ENCODE measurements around a stretch of chr6.

DNA sequence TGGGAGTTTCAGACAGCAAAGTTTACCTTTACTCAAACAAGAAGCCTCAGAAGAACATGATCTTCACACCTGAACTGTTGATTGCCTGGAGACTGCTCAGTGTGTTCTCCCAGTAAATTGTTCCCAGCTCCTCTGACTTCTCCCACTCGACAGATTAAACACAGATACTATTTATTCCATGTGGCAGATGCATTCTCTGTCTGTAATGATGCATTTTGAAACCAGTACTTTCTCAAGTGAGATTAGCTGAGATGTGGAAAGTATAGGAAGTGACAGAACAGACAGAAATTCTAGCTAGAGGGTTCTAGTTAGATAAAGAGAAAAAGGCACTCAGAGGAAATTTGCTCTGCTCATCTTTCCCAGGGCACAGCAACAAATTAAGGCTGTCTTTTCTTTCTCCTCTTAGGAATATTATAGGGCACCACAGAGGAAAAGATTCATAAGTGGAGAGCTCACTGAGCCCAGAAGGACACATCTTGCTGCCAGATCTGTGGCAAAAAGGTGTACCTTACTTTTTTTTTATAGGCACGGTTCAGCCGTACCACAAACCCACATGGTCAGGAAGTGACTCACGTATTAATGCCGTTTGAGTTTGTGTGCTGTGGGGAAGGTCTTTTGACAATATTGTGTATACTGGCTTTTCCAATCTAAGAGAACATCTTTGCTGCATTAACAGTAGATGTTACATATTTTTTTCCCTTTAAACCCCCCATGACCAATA, 28.2 kb downstream of the PAQR8 start:
- PRO-cap: no peak
CAGE:
- cytosol, long polyA minus RNA: no peak
- cytosol, long polyA plus RNA: no peak
- long polyA plus RNA: no peak
- nucleus, long polyA minus RNA: no peak
- nucleus, long polyA plus RNA: no peak

- PRO-cap: unidirectional peak, minus-strand start at chr6:52504900
CAGE:
- cytosol, long polyA minus RNA: no peak
- cytosol, long polyA plus RNA: no peak
- long polyA plus RNA: no peak
- nucleus, long polyA minus RNA: no peak
- nucleus, long polyA plus RNA: no peak
Measured at GRCh38 chr6:52504135-52505155, 72.4 kb downstream of the TRAM2 start.

GRCh38 chr6:52511959-52512696, 64.7 kb downstream of the TRAM2 start:
- PRO-cap: bidirectional peak, plus-strand start at chr6:52512471, minus-strand start at chr6:52512374
CAGE:
- cytosol, long polyA minus RNA: no peak
- cytosol, long polyA plus RNA: no peak
- long polyA plus RNA: no peak
- nucleus, long polyA minus RNA: no peak
- nucleus, long polyA plus RNA: no peak

GRCh38 chr6:52517343-52518467, 59.2 kb downstream of the TRAM2 start:
- PRO-cap: unidirectional peak, plus-strand start at chr6:52517789; unidirectional peak, plus-strand start at chr6:52517893; bidirectional peak, plus-strand start at chr6:52518066, minus-strand start at chr6:52518074
CAGE:
- cytosol, long polyA minus RNA: no peak
- cytosol, long polyA plus RNA: no peak
- long polyA plus RNA: no peak
- nucleus, long polyA minus RNA: start-site peak on the plus strand at chr6:52517787-52517794, 13 reads
- nucleus, long polyA plus RNA: no peak

DNA sequence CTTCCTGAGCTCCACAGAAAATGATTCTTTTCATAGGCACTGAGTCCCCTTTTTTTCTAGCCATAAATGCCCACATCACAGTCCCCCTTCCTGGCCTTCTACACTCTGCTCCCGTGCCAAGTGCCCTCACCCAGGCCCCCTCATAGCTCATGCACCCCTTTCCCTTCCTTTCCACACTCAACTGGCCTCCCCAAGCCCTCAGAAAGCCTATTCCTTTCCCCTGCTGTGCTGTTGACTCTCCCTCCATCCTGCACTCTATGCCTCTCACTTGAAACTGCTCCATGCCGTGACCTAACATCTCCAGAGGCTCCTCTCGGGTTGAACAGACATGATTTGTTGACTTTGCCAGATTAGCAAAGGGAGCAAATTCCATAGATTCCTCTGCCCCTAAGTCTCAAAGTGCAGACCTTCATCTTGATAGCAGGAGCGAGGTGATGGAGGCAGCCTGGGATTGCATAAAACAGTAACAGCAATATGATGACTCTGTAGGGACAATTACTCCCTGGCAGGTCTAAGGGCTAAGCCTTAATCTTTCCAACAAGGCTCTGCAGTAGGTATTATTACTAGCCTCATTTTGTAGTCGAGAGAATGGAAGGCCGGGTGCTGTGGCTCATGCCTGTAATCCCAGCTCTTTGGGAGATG, 12.2 kb upstream of the TRAM2 start:
- PRO-cap: no peak
CAGE:
- cytosol, long polyA minus RNA: no peak
- cytosol, long polyA plus RNA: no peak
- long polyA plus RNA: no peak
- nucleus, long polyA minus RNA: no peak
- nucleus, long polyA plus RNA: no peak

- PRO-cap: no peak
CAGE:
- cytosol, long polyA minus RNA: no peak
- cytosol, long polyA plus RNA: no peak
- long polyA plus RNA: no peak
- nucleus, long polyA minus RNA: no peak
- nucleus, long polyA plus RNA: no peak
Measured at GRCh38 chr6:52609973-52610362, 33.1 kb upstream of the TRAM2 start.

- PRO-cap: no peak
CAGE:
- cytosol, long polyA minus RNA: no peak
- cytosol, long polyA plus RNA: no peak
- long polyA plus RNA: no peak
- nucleus, long polyA minus RNA: no peak
- nucleus, long polyA plus RNA: no peak
Measured at GRCh38 chr6:52788328-52788806, 15.2 kb downstream of the GSTA1 start.

- PRO-cap: no peak
CAGE:
- cytosol, long polyA minus RNA: no peak
- cytosol, long polyA plus RNA: no peak
- long polyA plus RNA: no peak
- nucleus, long polyA minus RNA: no peak
- nucleus, long polyA plus RNA: no peak
Measured at GRCh38 chr6:53128580-53129296, 19.9 kb downstream of the GCM1 start.

DNA sequence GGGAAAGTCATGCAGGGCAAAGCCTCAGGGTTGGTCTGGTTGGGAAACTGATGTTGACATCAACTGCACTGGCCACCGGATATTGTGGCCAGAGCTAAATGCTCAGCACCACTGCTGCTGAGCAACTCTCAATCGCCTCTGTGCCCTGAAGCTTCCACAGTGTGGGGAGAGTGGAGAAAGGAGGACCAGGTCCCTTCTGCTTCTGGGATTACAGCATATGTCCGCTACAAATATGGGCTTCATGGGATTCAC, 93.4 kb upstream of the GCM1 start:
- PRO-cap: no peak
CAGE:
- cytosol, long polyA minus RNA: no peak
- cytosol, long polyA plus RNA: no peak
- long polyA plus RNA: no peak
- nucleus, long polyA minus RNA: no peak
- nucleus, long polyA plus RNA: no peak

- PRO-cap: no peak
CAGE:
- cytosol, long polyA minus RNA: start-site peak on the minus strand at chr6:53268349-53268428, 71 reads; start-site peak on the minus strand at chr6:53268891-53268912, 48 reads
- cytosol, long polyA plus RNA: no peak
- long polyA plus RNA: no peak
- nucleus, long polyA minus RNA: no peak
- nucleus, long polyA plus RNA: no peak
Measured at GRCh38 chr6:53268155-53269176, 80.3 kb downstream of the ELOVL5 start.

GRCh38 chr6:53287756-53288280, 60.9 kb downstream of the ELOVL5 start:
- PRO-cap: no peak
CAGE:
- cytosol, long polyA minus RNA: no peak
- cytosol, long polyA plus RNA: no peak
- long polyA plus RNA: no peak
- nucleus, long polyA minus RNA: no peak
- nucleus, long polyA plus RNA: no peak

- PRO-cap: bidirectional peak, plus-strand start at chr6:53301280, minus-strand start at chr6:53301235
CAGE:
- cytosol, long polyA minus RNA: no peak
- cytosol, long polyA plus RNA: no peak
- long polyA plus RNA: no peak
- nucleus, long polyA minus RNA: start-site peak on the plus strand at chr6:53301287-53301390, 6 reads
- nucleus, long polyA plus RNA: no peak
Measured at GRCh38 chr6:53300457-53301663, 47.9 kb downstream of the ELOVL5 start.

- PRO-cap: bidirectional peak, plus-strand start at chr6:53348186, minus-strand start at chr6:53348047
CAGE:
- cytosol, long polyA minus RNA: no peak
- cytosol, long polyA plus RNA: no peak
- long polyA plus RNA: no peak
- nucleus, long polyA minus RNA: no peak
- nucleus, long polyA plus RNA: no peak
Measured at GRCh38 chr6:53347737-53348664, 749 bp downstream of the ELOVL5 start.

DNA sequence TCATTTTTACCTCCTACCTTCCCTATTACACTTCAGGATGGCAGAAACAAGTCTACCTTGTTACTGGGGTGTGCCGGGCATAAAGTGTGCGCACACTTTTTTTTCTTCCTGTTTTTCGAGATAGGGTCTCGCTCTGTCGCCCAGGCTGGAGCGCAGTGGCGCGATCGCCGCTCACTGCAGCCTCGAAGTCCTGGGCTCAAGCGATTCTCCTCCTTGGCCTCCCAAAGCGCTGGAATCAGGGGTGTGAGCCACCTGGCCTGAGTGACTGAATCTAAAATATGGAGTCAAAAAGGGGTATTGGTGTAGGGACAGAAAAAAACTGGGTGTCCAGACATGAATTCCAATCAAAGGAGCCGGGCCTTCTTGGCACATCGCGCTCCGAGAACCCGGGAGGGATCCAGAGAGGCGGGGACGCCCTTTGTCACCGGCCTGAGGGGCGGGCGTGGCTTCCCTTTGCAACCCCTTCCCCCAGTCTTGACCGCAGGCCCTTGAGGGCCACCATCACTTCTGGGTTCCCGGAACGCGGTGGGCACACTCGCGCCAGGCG, 10.0 kb upstream of the ELOVL5 start:
- PRO-cap: unidirectional peak, plus-strand start at position 150 of the sequence; bidirectional peak, plus-strand start at position 381 of the sequence, minus-strand start at position 393 of the sequence
CAGE:
- cytosol, long polyA minus RNA: no peak
- cytosol, long polyA plus RNA: no peak
- long polyA plus RNA: no peak
- nucleus, long polyA minus RNA: no peak
- nucleus, long polyA plus RNA: no peak

GRCh38 chr6:53508436-53509018, 36.4 kb downstream of the GCLC start:
- PRO-cap: no peak
CAGE:
- cytosol, long polyA minus RNA: no peak
- cytosol, long polyA plus RNA: no peak
- long polyA plus RNA: no peak
- nucleus, long polyA minus RNA: no peak
- nucleus, long polyA plus RNA: no peak

DNA sequence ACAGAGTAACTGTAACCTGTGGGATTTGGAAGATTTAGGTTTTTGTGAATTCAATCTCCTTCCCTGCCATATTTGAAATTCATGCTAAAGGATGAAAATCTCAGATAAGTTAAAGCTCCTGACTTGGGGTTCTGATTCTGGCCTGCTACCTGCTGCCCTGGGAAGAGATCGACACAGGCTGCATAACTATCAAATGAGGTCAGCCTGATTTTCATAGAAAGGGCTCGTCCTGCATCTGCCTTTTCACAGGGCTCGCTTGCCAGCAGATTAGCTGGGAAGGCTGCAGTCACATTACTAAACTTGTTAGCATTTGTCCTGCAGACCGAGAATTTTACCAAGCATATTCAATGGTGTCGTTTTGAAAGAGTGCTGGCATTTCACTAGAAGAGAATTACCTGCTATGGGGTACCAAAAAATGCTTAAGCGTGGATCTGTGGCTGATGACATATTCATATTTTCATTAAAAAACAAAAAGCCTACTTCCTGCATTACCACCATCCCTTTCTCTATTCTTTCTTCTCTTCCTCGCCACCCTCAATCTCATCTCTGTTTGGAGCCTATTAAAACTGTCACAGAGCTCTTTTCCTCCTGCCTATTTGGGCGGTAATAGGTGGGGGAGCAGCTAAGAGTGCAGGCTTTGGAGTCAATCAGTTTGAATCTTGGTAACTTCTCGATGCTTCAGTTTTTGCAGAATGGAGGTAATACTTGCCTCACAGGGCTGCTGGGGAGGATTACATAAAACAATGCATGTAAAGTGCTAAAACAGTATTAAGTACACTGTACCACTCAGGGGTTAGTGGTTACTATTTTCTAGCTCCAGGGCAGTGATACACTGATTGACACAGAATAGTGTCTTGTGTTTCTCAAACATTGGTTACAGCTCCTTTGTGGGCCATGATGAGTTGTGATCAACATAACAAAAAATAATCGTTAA, 14.3 kb downstream of the GCLC start:
- PRO-cap: no peak
CAGE:
- cytosol, long polyA minus RNA: no peak
- cytosol, long polyA plus RNA: no peak
- long polyA plus RNA: no peak
- nucleus, long polyA minus RNA: no peak
- nucleus, long polyA plus RNA: no peak

- PRO-cap: no peak
CAGE:
- cytosol, long polyA minus RNA: no peak
- cytosol, long polyA plus RNA: no peak
- long polyA plus RNA: no peak
- nucleus, long polyA minus RNA: no peak
- nucleus, long polyA plus RNA: no peak
Measured at GRCh38 chr6:53543470-53544087, 1.3 kb downstream of the GCLC start.

- PRO-cap: no peak
CAGE:
- cytosol, long polyA minus RNA: no peak
- cytosol, long polyA plus RNA: no peak
- long polyA plus RNA: no peak
- nucleus, long polyA minus RNA: no peak
- nucleus, long polyA plus RNA: no peak
Measured at GRCh38 chr6:53616845-53617446, 48.6 kb downstream of the KLHL31 start.

DNA sequence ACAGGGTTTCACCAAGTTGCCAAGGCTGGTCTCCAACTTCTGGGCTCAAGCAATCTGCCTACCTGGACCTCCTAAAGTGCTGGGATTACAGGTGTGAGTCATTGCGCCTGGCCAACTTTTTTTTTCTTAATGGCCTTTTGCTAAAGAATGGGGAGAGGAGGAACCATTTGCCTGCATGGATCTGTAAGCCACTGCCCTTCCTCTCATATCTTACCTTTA, 32.0 kb downstream of the KLHL31 start:
- PRO-cap: no peak
CAGE:
- cytosol, long polyA minus RNA: no peak
- cytosol, long polyA plus RNA: no peak
- long polyA plus RNA: no peak
- nucleus, long polyA minus RNA: no peak
- nucleus, long polyA plus RNA: no peak

GRCh38 chr6:53735036-53735389, 59.8 kb upstream of the LRRC1 start:
- PRO-cap: unidirectional peak, minus-strand start at chr6:53735166
CAGE:
- cytosol, long polyA minus RNA: no peak
- cytosol, long polyA plus RNA: no peak
- long polyA plus RNA: no peak
- nucleus, long polyA minus RNA: no peak
- nucleus, long polyA plus RNA: no peak